Metastatic Breast Carcinoma in the Ovary (tissue), 3 donors: ENCODE measurements around a stretch of chr2.

- PRO-cap, 3 experiments = peak in 1 of 3 experiments; most common plus-strand start chr2:99404690 (in 1); most common minus-strand start chr2:99404507 (in 1)
These were observed 67.2 kb downstream of the EIF5B start for GRCh38 chr2:99404064-99405213.

GRCh38 chr2:99405802-99406571, 68.8 kb downstream of the EIF5B start:
- PRO-cap, 3 experiments = no peak in any of the 3 experiments

DNA sequence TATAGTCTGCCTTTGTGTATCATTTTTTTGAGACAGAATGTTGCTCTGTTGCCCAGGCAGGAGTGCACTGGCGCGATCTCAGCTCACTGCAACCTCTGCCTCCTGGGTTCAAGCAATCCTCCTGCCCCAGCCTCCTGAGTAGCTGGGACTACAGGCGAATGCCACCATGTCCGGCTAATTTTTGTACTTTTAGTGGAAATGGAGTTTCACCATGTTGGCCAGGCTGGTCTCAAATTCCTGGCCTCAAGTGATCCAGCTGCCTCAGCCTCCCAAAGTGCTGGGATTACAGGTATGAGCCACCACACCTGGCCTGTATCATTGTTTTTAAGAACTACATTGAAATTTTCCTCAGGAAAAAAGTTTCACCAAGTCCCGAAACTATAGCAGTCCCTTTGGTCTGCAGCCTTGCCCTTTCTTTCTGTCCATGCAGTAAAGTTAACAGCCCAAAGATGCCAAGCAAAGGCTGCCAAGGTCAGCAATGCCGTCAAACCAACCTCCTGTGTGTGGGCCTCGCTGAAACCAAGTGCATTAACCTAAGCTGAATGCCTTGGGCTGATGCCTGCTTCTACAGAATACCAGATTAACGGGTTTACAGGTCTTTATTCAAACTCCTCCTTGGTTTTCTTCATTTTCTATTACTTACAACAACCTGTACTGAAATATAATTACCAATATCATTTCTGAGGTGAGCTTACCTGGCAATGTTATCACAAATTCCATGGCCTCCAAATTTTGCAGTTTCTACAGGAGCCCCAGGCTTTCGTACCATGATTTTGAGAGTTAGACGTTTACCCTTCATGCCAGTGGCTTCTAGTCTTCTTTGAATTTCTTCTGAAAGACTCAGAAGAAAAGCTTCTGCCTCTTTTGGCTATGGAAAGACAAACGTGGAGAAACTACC, 73.1 kb downstream of the EIF5B start:
- PRO-cap, 3 experiments = no peak in any of the 3 experiments

DNA sequence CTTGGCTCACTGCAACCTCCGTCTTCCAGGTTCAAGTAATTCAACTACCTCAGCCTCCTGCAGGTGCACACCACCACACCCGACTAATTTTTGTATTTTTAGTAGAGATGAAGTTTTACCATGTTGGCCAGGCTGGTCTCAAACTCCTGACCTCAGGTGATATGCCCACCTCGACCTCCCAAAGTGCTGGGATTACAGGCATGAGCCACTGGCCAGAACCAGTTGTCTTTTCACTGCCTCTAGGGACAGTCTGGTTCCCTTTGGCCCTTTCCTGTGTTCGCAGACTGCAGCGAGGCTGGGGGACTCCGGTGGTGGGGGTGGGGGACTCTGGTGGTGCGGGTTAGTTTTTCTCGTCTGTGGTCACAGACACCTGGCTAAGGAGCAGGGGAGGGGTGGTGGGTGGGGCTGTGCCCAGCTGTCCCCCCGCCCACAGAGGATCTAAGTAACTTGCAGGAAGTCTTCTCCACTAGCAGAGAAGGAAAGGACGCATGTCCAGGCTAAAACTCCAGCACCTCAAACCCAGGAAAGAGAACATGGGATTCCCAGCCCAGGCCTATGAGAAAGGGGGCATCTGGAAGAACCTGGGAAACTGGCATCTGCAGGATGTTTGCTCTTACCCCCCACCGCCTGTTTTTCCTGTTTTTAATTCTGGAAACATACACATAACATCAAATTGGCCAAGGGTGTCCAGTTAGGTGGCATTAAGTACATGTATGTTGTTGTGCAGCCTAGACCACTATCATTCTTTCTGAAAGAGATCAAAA, 148.5 kb upstream of the REV1 start:
- PRO-cap, 3 experiments = no peak in any of the 3 experiments

GRCh38 chr2:99880619-99881233, 261.7 kb downstream of the AFF3 start:
- PRO-cap, 3 experiments = no peak in any of the 3 experiments

DNA sequence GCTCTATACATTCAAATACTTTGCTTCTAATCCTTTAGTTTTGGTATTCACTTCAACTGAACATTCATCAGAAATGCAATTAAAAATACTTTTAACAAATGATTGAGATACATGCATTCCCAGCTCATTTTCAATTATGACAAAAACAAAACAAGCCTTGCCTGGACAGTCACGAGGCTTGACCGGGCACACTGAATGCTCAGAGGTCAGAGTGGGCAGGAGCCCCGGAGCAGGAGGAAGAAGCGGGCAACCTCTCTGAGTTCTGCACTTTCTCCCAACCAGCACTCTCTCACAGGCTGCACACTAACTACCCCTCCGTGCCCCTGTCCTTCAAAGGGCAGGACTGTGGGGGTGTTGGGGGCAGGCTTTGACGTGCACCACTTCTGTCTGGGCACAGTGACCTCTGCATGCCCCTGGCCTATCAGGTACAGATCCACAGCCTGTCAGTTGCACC, 252.0 kb downstream of the AFF3 start:
- PRO-cap, 3 experiments = no peak in any of the 3 experiments

DNA sequence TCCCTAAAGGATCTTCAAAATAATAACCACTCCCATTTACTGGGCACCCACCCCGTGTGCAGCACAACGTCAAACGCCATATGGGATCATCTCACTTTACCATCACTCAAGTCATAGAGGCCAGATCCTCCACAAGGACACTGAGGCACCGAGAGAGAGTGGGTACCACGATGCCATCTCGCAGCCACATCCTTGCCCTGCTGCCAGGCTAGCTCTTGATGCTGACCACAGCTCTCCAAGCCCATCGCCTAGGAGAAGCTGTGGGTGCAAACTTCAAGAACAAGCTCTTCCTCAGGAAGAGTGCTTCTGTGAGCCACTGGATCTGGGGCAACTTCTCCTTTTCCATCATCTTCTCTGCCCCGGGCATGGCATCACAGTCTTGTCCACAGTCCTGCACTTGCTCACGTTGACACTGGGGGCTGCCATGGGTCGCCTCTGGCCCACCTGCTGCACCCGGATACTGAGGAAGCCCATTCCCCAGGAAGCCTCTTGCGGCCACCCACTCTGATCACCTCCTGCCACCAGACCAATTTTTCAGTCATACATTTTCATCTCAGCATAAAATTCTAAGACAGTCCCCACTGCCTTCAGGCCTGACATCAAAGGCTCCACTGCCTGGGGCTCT, 244.1 kb downstream of the AFF3 start:
- PRO-cap, 3 experiments = no peak in any of the 3 experiments

DNA sequence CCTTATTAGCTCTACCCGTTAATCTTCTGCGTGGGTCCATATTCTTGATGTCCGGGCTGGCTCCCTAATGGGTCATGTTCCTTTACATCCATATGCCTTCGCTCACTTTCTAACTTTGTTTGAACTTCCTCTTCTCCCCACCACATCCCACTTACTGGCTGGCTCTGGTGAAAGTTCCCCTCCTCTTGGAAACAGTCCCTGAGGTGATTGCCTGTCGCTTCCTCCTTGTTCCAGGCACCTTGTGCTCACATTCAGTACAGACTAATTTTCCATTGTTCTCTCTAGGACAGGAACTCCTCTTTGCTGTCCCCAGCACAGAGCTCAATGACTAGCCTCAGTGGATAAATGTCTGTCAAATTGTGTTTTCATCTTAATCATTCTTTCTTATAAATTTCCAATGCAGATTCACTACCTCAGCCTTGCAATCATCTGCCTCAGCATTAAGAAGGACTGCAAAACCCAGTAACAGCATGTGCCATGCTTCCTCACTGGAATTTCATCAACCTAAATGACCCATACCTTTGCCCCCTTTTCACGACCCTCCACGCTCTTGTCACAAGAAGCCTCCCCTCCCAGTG, 102.7 kb downstream of the AFF3 start:
- PRO-cap, 3 experiments = no peak in any of the 3 experiments

- PRO-cap, 3 experiments = peak in 1 of 3 experiments; most common plus-strand start chr2:100136340 (in 1)
These were observed 6.4 kb downstream of the AFF3 start for GRCh38 chr2:100135929-100136511.

DNA sequence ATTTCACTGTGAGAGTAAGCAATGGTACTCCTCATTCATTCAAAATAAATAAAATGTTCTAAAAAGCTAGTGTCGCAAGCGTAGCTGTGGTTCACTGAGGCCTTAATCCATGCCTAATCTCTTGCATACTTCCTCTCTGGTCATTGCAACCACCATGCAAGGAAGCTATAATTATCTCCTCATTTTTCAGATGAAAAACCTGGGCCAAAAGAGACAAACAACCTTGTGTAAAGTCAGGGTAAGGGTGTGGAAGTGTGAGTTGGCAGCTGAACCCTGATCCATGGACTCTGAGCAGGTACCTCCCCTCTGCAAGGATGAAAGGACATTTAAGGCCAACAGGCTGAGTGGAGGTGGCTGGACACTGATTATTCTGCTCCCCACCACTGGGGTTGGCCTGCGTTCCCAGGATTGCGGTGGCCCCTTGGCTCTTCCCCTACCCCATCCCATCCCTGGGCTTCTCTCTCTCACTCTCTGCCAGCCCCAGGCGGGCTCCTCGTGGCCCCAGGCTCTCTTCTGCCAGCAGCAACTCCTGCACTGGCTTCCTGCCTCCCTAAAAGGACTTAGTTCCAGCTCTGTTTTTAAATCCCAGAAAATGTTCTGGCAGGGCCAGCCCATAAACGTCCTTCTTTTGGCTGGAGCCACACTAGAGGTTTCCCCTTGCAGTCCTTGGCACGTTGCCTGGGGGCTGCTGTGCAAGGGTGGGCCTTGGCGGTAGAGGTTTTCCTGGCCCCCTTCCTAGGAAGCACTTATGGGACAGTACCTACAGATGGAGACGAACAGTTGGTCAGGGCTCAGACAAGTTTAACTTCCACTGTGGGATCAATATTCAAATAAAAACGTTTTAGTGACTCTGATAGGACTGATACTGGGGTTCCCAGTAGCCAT, 72.1 kb upstream of the AFF3 start:
- PRO-cap, 3 experiments = no peak in any of the 3 experiments

GRCh38 chr2:100840136-100840779, 20.3 kb downstream of the NPAS2 start:
- PRO-cap, 3 experiments = no peak in any of the 3 experiments

DNA sequence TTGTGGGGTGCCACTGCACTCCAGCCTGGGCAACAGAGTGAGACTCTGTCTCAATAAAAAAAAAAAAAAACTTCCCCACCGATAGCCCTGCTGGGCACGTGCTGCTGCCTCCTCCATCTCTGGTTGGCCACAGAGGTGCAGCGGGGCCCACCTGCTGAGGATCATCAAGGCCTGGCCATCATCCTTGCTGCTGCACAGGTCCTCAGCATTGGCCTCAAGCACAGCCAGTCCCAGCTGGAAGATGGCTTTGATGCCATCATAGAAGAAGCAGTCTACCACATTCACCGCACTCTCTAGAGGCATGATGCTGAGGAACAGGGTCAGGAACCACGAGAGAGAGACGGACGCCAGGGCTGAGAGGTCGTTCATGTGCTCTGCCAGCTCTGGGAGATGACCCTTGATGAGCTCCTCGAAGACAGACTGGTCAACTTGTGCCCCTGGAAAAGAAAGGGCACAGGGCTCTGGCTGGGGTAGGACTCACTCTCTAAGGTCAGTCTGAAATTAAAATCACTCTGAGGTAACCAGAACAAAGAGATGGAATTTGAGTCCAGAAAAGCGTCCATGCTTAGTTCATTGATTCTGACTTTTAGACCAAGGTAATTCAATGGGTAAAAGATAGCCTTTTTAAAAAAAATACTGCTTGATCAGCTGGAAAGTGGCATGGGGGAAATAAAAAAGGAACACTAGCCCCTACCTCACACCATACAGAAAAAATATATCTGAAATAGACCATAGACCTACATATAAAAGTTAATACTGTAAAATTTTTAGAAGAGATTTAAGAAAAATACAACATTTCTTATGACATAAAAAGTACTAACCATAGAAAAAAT, 27.5 kb downstream of the RPL31 start:
- PRO-cap, 3 experiments = no peak in any of the 3 experiments

GRCh38 chr2:101151778-101152321, 668 bp upstream of the TBC1D8 start:
- PRO-cap, 3 experiments = peak in 1 of 3 experiments; most common minus-strand start chr2:101152077 (in 1)

GRCh38 chr2:101223736-101224277, 28.9 kb upstream of the CNOT11 start:
- PRO-cap, 3 experiments = no peak in any of the 3 experiments

- PRO-cap, 3 experiments = no peak in any of the 3 experiments
These were observed 19.9 kb upstream of the CNOT11 start for GRCh38 chr2:101232693-101233187.

- PRO-cap, 3 experiments = peak in 1 of 3 experiments; most common plus-strand start chr2:101244954 (in 1)
These were observed 7.9 kb upstream of the CNOT11 start for GRCh38 chr2:101244703-101245318.

- PRO-cap, 3 experiments = no peak in any of the 3 experiments
These were observed 1.2 kb downstream of the CNOT11 start for GRCh38 chr2:101253781-101254393.

- PRO-cap, 3 experiments = no peak in any of the 3 experiments
These were observed 5.0 kb downstream of the CNOT11 start for GRCh38 chr2:101257712-101258009.

- PRO-cap, 3 experiments = no peak in any of the 3 experiments
These were observed 24.0 kb downstream of the CNOT11 start for GRCh38 chr2:101276563-101277250.

GRCh38 chr2:101328381-101329143, 20.1 kb upstream of the RNF149 start:
- PRO-cap, 3 experiments = peak in 1 of 3 experiments; most common minus-strand start chr2:101328702 (in 1)